Aorta (tissue), 1 donor: Measurements from ENCODE around the genes ZFR and AGXT2.

DNA sequence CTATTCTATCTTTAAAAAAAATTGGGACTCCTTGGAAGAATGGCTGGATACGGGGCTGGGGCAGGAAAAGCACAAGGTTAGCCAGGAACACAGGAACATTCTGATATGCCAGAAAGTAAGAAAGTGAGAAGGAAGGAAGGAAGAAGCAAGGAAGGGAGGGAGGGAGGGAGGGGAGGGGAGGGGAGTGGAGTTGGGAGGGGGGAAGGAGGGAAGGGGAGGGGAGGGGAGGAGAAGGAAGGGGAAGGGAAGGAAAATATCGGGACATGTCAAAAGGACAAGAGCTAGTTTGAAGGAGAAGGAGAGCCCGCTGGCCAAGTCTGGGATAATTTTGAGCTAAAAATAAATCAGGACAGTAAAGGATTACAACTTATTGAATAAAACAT is 26.3 kb upstream of the GOLPH3 start:
- PRO-cap, result no peak

- PRO-cap, result unidirectional peak, plus-strand start at chr5:32221897
Measured at GRCh38 chr5:32221775-32222131, 47.6 kb upstream of the GOLPH3 start.

- PRO-cap, result no peak
Measured at GRCh38 chr5:32390909-32391500, 53.5 kb downstream of the ZFR start.

DNA sequence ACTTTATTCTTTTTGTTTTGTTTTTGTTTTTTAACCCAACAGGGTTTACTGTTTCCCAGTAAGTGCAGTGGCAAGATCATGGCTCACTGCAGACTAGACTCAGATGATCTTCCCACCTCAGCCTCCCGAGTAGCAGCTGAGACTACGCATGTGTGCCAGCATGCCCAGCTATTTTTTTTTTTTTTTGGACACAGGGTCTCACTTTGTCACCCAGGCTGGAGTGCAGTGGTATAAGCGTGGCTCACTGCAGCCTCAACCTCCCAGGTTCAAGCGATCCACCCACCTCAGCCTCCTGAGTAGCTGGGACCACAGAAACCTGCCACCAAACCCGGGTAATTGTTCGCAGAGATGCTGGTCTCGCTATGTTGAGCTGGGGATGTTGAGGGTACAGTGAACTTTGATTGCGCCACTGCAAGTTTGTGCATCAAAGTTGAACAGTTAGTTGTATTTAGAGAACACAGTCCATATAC is 12.7 kb downstream of the ZFR start:
- PRO-cap, result no peak

DNA sequence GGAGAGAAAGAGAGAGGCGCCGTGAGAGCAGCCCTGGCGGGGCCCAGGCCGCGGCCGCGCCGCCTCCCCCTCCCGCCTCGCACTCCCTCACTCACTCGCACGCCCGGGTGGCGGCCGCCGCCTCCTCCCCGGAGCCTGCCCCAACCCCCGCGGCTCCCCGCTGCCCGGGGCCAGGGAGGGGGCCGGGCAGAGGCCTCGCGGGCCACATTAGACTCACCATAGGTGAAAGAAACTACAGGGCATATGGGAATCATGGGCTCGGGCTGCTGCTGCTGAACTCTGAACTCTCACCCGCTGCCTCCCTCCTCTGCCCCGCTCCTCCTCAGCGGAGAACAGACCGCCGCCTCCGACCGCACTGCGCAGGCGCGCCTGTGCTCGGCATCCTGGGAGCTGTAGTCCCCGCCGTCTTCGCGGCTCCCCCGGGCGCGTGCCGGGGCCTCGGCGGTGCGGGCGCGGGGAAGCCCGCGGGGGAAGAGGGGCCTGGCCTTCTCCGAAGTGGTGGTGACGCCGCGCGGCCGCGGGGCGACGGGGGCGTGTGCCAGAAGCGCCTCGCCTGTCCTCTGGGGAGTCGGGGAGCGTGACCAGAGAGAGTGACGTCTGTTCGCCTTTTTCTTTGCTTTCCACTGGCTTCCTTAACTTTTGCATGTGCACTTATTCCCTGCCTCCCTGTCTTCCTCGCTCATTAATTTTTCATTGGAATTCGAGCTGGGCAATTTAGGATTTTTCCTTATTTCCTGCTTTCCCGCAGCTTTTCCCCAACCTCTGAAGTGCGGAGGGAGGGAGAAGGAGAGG is at the start of gene ZFR:
TSS of gene ZFR (minus strand) at position 336 of the 792 bp plus-strand sequence.
- PRO-cap, result bidirectional peak, plus-strand start at position 444 of the sequence, minus-strand start at position 334 of the sequence

- PRO-cap, result no peak
Measured at GRCh38 chr5:32593243-32593732, 7.9 kb downstream of the SUB1 start.

DNA sequence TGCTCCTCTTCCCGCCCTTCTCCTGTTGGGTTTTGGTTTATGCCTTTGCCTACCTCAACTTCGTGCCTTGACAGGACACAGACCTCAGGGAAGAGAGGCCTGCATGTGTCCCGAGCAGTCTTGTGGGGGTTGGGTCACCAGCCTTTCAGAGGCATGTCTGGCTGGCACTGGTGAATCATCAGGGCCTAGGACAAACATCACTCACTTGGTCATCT is 56.8 kb downstream of the NPR3 start:
- PRO-cap, result no peak

DNA sequence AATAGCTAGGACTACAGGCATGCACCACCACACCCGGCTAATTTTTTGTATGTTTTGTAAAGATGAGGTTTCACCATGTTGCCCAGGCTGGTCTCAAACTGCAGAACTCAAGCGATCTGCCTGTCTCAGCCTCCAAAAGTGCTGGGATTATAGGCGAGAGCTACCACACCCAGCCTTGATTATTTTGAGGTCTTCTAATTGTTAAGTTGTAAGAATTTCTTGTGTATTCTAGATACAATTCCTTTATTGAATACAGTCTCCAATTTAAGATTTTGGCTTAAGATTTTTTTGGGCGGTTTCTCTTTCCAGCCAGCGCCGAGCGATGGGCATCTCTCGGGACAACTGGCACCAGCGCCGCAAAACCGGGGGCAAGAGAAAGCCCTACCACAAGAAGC is 278.9 kb upstream of the TARS1 start:
- PRO-cap, result no peak

GRCh38 chr5:33439149-33439523 is 1.6 kb upstream of the TARS1 start:
- PRO-cap, result no peak

DNA sequence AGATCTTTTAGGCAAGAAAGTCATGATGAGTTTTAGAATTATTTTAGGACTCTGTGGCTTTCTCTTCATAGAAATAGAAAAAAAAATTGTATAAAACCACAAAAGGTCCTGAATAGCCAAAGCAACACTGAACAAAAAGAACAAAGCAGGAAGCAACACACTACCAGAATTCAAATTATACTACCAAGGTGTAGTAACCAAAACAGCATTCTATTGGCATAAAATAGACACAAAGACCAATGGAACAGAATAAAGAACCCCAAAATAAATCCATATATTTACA is 1.1 kb upstream of the AMACR start:
- PRO-cap, result no peak

- PRO-cap, result no peak
Measured at GRCh38 chr5:34063176-34063792, 20.3 kb upstream of the C1QTNF3 start.

- PRO-cap, result unidirectional peak, plus-strand start at chr5:34655553
Measured at GRCh38 chr5:34655187-34655997, 736 bp upstream of the RAI14 start.

DNA sequence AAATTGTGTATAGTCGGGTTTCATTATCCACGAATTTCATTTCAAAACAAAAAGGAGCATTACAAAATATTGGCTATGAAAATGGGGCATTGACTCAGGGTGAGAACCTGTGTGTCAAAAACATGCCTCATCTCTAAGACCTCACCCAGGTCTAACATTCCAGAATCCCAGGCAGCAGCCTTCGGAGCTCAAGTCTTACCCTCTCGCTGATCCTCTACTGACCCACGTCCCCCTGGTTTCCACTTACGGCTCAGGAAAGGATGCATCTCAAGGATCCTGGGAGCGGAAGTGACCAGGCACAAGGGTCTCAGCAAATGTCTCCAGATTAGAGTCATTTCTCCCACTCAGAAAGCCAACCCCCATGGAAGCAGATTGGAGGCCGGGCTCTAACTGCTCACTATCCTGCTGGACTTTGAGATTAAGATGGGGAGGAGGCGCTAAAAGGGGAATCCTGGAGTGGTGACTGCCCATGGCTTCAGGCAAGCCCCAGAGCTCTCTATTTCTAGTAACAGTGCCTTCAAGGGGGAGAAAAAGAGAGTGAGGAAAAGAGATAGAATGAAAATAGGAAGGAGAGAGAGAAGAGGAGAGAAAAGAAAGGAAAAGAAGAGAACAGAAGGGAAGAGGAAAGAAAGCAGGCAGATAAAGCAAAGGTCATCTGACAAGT is at the start of gene AGXT2:
TSS of gene AGXT2 (minus strand) at position 392 of the 664 bp plus-strand sequence.
- PRO-cap, result no peak

DNA sequence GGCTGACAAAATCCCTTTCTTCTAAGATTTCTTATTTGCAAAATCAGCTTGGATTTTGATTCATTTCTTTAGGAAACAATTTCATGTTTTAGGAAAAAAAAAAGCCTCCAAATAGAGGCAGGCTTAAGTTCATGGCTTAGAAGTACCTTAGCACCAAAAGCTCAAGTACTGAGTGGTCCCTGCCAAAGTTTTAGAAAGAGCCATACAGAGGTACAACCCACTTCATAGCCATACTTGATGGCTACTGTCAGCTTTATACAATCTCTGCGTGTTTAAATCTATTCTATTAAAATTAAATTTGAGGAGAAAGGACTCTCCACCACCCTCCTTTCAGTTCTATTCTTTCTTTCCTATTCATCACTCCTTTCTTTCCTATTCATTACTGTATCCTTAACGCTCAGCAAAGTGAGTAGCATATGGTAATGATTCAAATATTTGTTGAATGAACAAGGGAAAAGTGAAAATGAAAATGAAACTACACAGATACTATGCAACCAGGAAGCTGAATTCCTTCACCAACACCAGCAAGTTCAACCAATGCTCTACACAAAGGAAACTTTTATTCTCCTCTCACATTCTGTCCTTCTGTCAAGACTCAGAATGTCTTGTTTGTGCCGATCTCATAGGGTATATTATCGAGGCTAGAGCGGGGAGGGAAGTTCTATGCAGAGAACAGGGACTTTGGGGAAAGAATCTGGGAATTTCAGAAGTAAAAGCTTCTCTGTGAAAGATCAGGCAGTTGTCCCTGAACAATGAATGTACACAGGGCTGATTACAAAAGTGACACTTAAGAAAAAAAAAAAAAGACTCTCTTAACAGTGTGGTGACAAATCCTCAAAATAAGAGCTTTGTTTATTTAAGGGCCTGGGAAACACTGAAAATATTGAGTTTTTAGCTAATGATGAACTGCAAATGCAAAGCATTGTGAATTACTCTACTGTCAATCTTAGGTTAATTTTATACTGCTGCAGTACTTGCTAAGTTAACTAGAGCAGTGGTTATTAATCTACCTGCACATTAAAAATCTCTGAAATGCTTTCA is 138.5 kb upstream of the SPEF2 start:
- PRO-cap, result no peak

DNA sequence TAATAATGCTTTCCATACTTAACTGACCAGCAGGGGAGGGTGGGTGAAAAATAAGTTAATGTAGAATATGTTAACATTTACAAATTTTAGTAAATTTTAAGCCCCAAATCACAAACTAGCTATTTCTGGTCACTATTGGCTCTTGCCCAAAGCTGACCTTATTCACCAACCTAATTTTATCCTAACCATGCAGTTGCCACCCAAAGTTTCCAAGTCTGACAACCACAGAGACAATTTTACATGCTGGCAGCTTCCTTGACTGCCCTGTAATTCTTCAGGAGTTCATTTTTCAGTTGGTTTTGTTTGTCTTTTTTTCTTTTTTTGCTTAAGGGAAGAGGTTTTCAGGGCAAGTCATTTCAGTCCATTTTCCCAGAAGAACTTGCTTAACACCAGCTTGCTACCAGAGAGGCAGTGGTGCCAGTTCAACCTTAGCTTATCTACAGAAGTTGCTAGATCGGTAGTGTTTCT is 935 bp downstream of the SPEF2 start:
- PRO-cap, result no peak

DNA sequence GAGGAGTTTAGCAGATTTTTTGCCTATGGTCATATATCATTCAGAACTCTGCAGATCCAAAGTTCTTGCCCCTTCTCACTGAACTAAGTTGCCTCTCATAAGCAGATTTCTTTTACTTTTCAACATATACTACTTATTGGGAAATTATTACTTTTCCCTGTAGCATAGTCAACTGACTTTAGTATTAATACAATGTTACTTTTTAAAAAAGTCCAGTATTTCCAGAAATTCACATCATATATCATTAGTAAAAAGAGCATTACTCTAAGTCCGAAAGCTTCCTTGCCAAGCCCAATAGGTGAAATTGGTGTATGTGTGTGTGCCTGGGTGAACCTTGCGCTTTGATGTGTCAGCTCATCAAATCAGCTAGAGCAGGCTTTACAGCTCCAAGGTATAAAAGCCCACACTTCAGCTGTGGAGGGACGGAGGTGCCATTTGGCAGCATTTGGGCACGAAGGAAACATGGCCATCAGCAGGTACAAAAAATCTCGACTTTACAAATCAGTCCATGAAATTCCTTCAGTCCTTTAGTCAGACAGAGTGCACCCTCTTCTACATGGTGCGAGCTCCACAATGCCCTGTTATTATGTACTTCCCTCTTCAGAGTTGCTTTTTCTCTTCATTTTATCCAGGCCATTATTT is 76.5 kb upstream of the IL7R start:
- PRO-cap, result no peak

DNA sequence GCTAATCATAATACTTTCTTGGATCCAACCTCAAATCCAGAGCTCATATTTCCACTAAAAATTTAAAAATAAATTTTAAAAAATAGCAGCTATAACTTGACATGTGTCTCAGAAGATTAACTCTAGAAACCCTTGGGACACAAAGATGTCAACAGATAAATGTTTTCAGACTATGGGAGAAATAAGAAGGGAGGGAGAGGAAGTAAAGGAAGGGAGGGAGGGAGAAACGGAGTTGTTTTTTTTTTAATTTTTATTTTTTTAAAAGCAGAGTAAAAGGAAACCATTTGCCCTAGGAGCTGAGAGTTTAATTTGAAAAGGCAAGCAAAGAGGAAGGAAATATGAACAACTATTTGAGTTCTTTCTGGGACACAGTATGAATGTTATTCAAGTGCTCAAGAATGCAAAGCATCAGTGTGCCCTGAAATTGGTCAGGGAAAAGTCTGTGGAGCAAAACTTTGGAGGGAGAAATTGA is 75.7 kb upstream of the IL7R start:
- PRO-cap, result no peak

DNA sequence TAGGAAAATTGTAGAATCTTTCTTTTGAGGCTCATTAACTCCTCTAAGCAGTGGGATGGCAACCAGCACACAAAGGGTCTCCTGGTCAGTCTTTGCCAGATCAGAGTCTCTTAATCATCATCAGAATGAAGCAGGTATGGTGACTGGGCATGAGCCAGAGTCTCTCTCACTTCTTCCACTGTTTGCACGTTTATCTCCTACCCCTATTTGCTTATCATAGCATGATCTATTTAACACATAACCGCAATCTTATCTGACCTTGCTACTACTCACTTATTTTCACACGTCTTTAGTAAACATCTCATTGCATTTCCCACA is 39.9 kb upstream of the IL7R start:
- PRO-cap, result no peak

DNA sequence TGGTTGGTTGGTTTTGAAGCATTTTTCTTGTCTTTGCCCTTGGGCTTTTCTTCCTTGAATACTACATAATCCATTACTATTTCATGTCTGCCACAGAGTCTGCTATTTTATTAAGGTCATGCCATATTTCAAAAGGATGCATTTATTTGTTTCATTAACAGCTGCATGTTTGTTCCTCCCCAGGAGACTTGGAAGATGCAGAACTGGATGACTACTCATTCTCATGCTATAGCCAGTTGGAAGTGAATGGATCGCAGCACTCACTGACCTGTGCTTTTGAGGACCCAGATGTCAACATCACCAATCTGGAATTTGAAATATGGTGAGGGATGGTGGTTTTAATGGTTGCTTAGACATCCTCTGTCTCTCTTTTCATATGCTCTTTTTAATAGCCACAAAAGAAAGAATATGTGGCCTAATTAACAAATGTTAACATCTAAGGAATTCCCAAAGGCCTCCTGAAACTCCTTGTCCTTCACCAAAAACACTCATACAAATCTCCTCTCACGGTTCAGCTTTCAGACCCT is 4.0 kb downstream of the IL7R start:
- PRO-cap, result no peak

- PRO-cap, result no peak
Measured at GRCh38 chr5:35877131-35878321, 20.8 kb downstream of the IL7R start.